Metastatic Pancreatic Carcinoma in the Ovary (tissue), 1 donor: ENCODE measurements around a stretch of chr7.

DNA sequence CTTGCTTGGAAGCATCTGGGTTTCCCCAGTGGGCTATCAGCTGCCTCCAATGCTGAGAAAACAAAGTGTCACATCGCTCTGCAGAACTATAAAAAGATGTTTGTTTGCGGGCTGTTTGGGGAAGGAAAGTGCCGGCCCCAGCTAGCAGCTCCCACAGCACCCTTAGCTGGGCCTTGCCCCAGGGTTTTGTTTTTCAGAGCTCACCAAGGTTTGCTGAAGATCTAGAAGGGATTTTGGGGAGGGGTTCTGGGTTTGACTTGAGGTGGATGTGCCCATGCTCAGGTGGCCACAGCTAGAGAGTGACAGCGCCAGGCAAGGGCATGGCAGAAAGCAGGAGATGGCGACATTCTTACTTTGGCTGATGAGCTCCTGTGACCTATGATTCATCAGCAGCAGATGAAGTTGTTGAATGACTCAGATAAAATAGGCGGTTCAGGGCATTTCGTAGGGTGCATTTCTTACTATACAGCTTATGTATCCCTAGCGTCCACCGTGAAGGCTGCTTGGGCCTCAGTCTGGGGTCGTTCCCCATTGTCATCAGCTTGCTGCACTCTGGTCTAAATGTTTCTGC is 7.1 kb downstream of the KCTD7 start:
- PRO-cap, result no peak

- PRO-cap, result bidirectional peak, plus-strand start at chr7:66741202, minus-strand start at chr7:66741137
Observed at GRCh38 chr7:66740847-66741780, 581 bp downstream of the RABGEF1 start.

GRCh38 chr7:66761488-66762214 is 21.1 kb downstream of the RABGEF1 start:
- PRO-cap, result no peak

DNA sequence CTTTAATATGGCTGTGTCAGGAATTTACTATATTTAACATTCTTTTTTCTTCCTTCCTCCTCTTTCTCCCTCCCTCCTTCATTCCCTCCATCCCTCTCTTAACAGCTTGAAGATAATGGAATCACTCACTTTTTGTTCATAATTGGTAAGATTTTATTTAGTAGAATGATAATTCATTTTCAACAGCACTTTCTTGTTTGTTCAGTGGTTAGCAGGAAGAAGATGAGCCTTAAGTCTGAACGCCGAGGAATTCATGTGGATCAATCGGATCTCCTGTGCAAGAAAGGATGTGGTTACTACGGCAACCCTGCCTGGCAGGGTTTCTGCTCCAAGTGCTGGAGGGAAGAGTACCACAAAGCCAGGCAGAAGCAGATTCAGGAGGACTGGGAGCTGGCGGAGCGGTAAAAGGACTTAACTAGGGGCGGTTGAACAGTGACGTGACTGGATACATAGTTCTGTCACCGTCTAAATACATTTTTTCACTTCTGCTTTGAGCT is 31.2 kb downstream of the RABGEF1 start:
- PRO-cap, result no peak

GRCh38 chr7:66773011-66773276 is 32.4 kb downstream of the RABGEF1 start:
- PRO-cap, result no peak

GRCh38 chr7:66930250-66930835 is 9.3 kb downstream of the TMEM248 start:
- PRO-cap, result no peak

DNA sequence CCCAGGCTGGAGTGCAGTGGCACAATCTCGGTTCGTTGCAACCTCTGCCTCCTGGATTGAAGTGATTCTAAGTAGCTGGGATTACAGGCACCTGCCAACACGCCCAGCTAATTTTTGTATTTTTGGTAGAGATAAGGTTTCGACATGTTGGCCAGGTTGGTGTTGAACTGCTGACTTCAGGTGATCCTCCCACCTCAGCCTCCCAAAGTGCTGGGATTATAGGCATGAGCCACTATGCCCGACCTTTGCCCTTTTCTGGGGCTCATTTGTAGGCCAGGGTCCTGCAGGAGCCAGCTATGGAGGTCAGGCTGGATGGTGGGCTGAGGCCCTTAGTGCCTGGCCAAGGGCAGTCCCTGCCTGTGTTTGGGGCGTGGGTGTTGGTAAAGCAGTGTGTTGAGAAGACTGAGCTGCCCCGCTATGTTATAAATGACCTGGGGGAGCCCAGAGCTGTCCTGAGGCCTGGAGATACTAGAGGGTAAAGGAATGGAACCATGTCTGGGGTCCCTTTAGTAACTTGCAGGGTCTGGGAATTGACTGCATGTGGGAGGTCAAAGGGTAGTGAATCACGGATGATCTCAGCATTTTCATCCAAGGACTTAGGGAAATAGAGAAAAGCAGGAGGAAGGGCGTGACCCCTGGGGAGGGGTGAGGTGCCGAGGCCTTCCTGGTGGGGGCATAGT is 31.2 kb downstream of the TMEM248 start:
- PRO-cap, result no peak

- PRO-cap, result no peak
Observed at GRCh38 chr7:66986228-66986890, 9.0 kb downstream of the SBDS start.

DNA sequence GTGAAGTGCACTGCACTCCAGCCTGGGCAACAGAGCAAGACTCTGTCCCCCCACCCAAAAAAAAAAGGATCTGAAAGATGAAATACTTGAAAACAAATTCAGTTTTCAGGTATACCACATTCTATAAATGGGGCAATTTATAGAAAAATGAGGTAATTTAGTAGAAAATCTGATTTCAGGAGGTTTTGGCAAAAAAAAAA is 1.7 kb downstream of the SBDS start:
- PRO-cap, result no peak

DNA sequence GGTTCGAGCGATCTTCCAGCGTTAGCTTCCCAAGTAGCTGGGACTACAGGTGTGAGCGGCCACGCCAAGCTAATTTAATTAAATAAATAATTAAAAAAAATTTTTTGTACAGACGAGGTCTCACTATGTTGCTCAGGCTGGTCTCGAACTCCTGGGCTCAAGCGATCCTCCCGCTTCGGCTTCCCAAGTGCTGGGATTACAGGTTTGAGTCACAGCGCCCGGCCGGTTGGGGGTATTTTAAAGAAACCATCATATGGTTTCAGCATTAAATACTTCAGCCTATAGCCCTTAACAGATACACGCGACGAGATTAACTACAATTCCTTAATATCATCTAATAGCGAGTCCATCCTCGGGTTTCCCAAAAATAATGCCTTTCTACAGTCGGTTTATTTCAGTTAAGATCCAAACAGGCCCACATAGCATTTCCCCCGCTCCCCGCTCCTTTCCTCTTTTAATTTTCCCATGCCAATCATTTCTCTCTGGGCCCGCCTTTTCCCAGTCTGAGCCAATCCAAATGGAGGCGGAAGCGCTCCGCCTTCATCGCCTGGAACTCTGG is 427 bp upstream of the TYW1 start:
- PRO-cap, result bidirectional peak, plus-strand start outside the sequence, minus-strand start at position 448 of the sequence

DNA sequence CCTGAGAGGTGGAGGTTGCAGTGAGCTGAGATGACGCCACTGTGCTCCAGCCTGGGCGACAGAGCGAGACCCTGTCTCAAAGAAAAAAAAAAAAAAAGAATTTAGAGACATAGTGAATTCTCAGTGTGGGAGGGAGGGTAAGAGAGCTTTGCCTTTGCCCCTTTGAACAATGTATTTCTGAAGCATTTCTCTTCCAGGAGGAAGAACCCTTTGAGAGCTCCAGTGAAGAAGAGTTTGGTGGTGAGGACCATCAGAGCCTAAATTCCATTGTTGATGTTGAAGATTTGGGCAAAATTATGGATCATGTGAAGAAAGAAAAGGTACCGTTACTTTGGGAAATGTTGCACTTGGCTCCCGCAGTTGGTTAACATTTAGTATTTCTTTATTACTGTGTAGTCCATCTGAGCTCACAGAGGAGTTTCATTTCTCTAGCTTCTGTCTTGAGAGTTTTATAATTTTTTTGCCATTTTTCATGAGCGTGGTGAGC is 28.1 kb downstream of the TYW1 start:
- PRO-cap, result no peak

DNA sequence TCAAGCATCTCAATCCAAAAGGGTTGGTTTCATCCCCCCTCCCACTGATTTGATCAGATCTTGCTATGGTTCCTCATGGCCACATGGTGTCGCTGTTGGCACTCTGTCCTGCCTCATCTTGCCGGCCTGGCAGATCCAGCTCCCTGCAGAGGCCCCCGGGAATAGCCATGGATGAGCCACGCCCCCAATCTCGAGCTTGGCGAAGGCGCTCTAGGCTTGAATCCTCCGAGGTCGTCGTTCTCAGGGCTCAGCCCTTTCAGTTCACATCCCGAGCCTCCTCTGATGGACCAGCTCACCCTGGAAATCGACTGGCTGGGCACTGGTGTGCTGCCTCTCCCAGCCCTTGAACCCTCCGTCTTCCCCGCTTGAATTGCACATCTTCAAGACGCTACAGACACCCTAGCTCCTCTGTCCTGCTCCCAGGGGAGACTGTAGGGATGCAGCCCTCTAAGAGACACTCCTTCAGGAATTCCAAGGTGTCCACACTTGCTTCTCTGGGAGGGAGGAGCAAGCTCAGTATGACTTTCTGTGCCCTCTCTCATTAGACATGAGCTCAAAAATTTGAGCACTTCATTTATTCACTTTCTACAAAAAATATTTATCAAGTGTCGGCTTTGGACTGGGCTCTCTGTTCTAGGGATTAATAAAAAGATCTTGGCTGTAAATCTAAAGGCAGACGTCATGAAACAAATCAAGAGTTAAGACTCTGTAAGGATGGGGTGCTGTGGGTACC is 348.7 kb downstream of the SPDYE21 start:
- PRO-cap, result no peak

DNA sequence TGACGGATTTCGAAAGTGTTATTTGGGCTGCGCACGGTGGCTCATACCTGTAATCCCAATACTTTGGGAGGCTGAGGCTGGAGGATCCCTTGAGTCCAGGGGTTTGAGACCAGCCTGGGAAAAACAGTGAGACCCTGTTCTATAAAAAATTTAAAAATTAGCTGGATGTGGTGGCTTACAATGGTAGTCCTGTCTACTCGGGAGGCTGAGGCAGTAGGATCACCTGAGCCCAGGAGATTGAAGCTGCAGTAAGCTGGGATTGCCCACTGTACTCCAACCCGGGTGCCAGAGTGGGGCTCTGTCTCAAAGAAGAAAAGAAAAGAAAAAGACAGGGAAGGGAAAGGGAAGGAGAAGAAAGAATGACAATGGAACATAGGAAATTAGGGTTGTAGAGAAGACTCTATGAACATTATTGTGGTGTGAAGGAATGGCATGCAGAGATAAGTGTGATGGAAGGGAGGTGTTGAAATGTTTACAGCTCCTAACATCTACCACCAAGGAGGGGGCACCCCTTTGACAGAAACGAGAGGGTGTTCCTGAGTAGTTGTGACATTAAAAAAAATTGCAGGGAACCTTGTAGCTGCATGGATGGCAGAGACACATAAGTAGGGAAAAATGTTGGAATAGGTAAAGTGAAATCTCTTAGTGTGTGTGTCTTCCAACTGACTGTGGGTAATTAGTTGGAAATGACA is 27.4 kb downstream of the AUTS2 start:
- PRO-cap, result no peak

- PRO-cap, result no peak
Observed at GRCh38 chr7:69719485-69720099, 121.3 kb downstream of the AUTS2 start.

- PRO-cap, result no peak
Observed at GRCh38 chr7:69944143-69944956, 346.1 kb downstream of the AUTS2 start.

DNA sequence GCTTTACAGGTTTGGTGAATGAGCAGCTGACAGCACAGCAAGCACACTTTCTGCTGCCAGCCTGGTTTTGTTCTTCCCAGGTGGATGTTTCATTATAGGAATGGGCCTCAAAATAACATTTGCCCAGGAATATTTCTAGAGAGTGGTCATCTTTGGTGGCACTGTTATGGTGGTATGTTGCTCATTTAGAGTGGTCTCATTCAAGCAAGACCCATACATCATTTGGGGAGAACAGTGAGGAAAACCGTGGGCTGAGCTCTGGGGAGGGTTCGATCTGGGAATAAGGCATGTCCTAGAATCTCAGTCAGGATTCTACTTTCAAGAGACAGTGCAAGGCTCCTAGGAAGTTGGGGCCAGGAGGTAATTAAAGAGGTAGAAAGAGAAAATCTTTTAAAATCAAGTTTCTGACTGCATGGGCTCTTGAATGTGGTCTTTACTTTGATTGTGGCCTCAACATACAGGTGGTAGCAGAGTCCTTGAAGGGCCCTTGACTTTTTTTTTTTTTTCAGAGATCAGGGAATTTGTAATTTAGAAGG is 556.8 kb downstream of the AUTS2 start:
- PRO-cap, result no peak

DNA sequence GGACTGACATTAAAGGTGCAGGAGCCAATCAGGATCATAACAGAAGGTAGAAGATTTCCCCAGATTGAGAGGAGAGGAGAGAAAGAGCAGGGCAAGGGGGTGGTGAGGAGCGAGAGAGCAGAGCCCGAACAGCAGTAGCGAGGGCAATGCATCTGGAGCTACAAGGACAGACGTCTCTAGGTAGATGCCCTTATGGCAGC is 625.9 kb upstream of the GALNT17 start:
- PRO-cap, result no peak

DNA sequence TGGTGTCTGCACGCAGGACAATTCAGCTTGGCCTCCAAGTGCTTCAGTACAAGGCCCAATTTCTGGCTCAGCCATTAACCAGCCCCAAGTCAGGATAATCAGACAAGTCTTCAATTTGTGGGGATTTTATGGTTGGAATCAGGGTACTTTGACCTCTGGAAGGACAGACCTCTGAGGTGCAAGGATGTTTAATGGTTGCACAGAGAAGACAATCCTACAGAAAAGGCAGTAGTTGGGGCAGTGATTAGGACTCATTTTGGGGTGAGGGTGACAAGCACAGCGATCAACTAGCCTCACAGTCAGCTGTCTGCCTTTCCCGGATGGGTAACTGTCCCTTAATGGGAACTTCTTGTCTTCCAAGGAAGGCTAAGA is 271.2 kb upstream of the GALNT17 start:
- PRO-cap, result no peak

DNA sequence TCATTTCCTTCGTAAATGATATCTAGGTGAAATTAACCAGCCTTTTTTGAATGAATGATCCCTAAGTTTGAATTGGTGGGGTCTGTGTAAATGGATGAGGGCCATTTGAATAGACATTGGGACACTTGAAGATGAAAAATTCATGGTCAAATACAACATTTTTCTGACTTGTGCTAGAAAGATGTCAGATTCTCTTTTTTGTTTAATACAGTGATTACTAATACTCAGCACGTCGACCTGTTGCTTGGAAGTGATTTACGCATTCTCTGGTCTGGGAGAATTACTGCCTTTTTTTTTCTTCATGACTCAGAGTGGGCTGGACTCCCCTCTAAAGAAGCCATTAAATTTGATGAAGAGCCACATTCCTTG is 171.4 kb downstream of the GALNT17 start:
- PRO-cap, result no peak

DNA sequence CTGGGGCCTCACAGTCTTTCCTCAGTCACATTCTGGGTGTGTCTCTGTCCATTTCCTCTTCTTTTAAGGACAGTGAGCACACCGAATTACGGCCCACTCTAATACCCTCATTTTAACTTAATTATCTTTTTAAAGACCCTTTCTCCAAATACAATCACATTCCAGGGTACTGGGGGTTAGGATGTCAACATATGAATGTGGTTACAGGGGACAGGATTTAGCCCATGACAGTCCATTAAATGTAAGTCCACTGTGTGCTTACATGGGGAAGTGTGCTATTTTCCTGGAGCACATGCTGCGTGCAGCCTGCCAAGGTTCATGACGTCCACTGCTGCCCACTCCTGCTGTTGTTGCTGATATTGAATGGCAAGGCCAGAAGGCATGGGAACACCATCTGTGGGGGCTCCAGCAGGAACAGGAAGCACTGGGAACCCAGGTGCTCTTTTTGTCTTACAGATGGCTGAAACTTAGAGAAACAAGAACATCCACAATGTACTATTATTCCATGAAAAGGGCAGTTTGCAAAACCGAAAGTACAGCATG is 365.5 kb downstream of the GALNT17 start:
- PRO-cap, result no peak